HL-60 (cell line): ENCODE measurements around a stretch of chr9.

DNA sequence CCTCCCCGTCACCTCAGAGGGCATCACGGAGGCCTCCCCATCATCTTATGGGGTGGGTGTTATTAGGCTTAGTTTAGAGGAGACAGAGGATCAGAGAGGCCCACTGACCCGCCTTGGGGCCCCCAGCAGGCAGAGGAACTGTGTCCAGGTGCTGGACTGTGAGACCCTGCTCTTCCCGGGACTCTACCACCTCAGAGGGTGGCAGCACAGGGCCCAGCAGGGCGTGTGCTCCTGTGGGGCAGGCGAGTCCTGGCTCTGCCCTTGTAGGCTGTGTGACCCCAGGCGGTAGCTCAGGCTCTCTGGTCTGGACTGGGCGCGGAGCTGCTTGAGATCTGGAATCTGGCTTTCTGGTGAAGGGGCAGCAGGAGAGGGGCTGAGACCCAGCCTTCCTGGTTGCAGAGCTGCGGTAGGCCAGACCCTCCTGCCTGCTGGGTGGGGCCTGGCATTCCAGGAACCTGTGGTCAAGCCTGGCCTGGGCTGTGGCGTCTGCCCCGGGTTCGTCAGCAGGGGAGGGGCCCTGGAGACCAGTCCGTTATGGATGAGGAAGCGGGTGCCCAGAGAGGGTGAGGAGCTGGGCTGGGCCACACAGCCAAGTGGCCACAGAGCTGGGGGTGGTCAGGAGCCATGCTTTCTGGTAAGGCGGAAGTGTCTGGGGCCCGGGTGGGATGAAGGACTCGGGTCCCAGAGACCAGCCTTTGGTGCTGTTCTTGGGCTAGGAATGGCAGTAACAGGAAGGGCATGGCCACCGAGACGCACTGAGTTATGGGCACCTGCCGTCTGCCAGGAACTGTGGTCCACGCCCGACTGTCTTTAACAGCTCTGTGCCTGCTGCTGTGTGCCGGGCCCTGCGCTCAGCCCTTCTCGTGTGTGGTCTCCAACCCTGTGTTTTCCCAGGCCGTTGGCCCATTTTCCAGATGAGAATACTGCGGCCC, 46.6 kb downstream of the RXRA start:
- RRBS: no CpG with 5 or more reads among the region's 28 CpGs

- RRBS: no CpG with 5 or more reads among the region's 21 CpGs
Observed at GRCh38 chr9:134373868-134374340, 47.6 kb downstream of the RXRA start.

DNA sequence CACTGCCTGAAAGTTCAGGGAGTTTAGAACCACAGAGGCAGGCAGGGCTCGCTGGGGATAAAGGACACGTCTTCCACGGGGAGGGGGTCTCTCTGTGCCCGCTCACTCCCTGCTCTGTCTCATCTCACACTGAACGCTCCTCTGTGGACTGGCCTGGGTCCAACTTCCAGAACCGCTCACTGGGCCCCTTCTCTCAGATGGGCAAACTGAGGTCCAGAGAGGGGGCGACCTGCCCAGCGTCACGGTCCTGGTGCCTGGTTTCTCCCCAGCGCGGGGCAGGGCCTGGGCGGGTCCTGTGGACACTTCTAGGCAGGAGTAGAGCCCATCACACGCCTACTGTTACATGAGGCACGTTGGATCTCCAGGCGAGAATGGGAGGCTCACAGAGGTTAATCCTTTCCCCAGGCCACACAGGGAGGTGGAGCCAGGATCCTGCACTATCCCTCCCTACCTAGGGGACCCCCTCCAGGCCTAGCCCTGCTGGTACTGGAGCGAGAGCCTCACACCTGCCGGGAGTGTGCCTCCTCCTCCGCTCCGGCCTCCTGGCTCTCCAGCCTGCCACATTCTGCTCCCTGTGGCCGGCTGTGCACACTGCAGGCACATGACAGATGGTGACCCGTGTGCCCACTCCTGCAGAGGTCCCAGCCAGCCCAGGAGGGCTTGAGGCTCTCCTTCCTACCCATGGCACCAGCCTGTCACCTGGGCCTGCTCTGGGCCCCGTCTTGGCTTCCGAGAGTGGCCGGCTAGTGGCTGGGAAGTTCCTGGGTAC, 93.3 kb downstream of the RXRA start:
- RRBS: 13% methylated on average over 1 of the region's 24 CpGs

- RRBS: no CpG with 5 or more reads among the region's 12 CpGs
Observed at GRCh38 chr9:134430829-134431477, 104.7 kb downstream of the RXRA start.

GRCh38 chr9:134488541-134489004, 153.0 kb upstream of the COL5A1 start:
- RRBS: no CpG with 5 or more reads among the region's 20 CpGs

DNA sequence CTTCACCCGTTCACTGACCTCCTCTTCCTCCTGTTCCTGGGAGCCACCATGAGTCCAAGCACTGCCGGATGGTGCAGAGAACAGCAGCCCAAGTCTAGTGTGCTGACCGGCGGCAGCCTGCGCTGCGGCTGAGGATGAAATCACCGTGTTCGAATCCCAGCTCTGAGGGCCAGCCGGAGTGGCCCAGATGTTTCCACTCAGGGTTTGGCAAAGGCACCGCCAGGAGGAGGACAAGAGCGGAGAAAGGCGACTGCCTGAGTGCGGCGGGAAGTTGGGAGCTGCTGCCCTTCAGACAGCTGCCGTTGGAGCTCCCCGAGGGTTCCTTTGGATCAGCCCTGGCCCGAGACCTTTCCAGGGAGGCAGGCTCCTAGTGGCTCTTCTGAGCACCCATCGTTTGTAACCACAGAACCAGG, 115.8 kb upstream of the COL5A1 start:
- RRBS: 98% methylated on average over 8 of the region's 18 CpGs

DNA sequence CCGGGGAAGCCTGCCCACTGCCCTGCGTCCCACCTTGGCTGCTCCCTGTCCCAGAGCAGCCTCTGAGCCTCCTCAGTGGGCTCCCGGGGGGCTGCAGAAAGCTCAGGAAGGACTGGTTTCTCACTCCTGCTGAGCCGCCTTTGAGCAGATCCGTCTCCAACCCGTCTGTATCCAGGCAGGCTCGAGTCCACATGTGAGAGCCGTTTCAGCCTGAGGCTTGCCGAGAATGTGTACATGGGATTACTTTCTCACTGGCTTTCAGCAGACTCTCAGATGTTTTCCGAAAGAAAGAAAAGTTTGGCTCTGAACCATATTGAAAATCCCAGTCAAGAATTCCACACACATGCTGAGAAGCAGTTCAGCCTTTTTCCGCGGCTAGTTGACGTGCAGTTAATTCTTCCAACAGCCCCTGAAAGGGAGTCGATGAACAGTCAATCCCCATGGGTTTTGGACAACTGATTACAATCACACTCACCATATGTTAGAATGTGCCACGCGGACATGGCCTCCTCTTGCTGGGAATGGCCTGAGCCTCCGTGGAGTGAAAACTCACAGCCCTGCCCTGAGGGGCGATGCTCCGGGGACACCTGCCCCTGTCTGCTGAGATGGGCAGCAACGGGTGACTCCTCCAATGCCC, 95.2 kb upstream of the COL5A1 start:
- RRBS: 69% methylated on average over 3 of the region's 20 CpGs

DNA sequence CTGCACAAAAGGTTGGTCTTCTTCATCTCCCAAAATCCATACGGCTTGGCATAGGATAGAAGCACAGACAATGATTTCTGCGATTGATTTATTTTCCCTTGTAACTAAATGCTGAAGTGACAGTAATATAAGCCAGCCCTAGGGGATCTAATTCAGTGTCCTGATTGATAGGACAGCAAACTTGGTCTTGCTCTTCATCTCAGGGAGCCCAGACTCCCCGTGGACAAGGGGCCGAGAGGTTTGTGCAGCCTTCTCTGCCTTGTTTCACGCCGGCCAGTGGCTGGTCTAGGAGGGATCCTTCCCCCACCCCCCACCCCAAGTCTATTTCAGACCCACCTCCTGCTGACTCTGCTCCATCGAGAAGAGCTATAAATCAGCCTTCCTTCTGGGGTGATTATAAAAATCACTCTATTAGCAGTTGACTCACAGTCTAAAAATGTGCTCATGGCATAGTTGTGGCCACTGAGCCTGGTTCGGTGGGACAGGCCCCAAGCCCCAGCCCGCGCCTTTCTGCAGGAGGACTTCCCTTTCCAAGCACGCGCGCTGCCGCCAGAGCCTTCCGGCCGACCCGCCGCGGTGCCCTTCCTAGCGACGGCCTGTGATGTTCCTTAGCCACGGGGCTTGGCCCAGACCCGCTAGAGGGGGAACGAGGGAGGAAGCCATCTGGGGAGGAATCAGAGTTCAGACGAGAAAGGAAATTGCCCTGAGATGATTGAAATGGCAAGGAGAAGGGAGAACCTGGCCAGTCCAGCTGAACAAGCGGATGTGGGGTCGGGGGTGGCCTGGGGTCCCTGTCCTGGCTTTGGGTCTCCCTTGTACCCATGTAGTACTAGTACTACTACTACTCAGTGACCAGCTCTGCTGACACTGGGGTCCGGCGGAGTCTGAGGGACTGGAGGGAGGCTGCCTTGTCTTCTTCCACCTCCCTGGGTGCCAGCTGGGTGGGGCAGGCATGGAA, 89.6 kb upstream of the COL5A1 start:
- RRBS: no CpG with 5 or more reads among the region's 29 CpGs

- RRBS: no CpG with 5 or more reads among the region's 21 CpGs
Observed at GRCh38 chr9:134644320-134644858, 2.8 kb downstream of the COL5A1 start.

DNA sequence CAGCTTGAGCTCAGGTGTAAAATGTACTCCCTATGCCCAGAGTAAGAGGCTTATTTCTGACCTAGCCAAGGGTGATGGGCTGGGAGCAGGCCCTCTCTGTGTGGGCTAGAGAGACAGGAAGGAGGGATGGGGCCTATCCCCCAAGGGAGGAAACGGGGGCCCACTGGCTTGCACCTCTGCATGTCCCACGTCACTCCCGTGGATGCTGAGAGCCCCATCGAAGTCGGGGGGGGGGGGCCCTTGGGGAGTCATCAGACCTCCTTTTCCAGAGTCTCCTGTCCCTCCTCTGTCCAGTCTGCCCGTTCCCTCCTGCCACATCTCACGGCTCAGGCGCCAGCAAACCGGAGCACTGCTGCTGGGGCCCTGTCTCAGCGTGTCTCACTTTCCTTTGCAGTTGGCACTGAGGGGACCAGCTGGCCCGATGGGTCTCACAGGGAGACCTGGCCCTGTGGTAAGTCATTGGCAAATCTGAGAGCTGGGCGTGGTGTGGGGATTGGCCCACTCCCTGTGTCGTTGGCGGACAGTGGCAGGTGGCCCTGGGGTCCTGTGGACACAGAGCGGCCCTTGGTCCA, 110.7 kb downstream of the COL5A1 start:
- RRBS: no CpG with 5 or more reads among the region's 15 CpGs

DNA sequence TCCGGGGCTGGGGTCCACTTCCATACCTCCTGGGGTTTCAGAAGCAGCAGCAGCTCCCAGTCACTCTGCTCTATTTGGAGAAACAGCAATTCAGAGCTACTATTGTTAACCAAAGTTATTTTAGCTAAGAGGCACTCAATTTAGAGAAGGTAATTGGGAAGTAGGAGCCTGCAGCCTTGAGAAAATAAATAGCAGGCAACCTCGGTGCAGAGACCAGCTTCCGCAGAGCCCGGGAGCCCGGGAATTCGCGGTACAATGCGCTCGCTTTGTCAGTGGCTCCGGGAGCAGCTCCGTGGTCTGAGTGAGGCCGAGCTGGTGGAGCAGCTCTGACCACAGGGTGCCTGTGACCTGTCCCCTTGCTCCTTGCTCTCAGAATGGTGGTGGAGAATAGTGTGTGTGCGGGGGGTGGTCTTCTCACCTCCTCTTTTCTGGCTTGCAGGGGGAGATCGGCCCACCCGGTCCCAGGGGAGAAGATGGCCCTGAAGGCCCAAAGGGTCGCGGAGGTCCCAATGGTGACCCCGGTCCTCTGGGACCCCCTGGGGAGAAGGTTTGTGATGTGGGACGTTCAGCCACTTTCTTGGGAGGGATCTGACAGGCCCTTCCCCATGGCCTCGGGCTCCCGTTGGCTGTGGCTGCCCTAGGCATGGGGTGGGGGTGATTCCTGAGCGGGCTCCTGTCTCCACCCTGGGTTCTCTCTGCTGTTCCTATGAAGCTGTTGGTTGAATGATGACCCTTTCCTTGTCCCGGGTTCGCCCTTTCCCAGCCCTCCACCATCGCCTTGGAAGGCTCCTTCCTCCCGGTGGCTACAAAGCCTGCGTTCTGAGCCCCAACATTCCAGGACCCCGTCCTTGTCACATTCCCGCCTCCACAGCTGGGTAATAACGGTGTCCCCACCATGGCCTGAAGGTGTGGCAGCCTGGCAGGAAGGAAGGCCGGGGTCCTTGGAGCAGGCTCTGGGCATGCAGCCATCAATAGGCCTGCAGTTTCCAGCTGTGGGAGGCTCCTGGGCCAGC, 95.8 kb upstream of the FCN2 start:
- RRBS: 90% methylated on average over 13 of the region's 31 CpGs

GRCh38 chr9:134929017-134929601, 11.4 kb upstream of the FCN1 start:
- RRBS: no CpG with 5 or more reads among the region's 11 CpGs

- RRBS: 47% methylated on average over 9 of the region's 26 CpGs
Observed at GRCh38 chr9:135105671-135106184, 18.3 kb downstream of the OLFM1 start.

DNA sequence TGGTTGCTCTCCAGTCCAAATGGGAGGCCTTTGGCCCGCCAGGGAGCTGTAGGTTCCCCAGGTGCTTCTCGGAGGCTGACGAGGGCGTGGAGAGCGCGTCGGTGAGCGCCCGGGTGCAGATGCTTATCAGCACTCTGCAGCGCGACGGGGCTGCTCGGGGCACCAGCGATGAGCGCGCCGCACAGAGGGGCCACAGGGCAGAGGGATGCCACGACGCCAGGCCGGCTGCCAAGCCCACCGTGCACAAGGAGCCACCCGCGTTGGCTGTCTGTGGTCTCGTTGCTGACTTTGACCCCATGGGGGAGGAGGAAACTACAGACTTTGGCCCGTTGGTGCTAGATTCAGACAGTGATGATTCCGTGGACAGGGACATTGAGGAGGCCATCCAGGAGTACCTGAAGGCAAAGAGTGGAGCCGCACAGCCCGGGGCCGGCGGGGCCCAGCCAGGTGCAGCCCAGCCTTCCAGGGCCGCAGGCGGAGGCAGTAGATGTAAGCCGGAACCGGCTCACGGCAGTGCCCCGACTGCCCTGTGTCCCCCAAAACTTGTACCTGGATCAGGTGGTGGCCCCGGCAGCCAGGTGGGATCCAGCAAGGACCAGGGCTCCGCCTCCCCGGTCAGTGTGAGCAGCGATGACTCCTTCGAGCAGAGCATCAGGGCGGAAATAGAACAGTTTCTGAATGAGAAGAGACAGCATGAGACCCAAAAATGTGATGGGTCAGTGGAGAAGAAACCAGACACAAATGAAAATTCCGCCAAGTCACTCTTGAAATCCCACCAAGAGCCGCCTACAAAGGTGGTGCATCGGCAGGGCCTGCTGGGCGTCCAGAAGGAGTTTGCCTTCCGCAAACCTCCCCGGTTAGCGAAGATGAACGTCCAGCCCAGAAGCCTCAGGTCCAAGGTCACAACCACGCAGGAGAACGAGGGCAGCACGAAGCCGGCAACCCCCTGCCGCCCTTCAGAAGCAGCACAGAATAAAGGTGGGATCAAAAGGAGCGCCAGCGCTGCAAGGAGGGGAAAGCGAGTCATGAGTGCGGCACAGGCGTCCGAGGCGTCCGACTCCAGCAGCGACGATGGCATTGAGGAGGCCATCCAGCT, 5.3 kb downstream of the PPP1R26 start:
- RRBS: 74% methylated on average over 10 of the region's 65 CpGs

DNA sequence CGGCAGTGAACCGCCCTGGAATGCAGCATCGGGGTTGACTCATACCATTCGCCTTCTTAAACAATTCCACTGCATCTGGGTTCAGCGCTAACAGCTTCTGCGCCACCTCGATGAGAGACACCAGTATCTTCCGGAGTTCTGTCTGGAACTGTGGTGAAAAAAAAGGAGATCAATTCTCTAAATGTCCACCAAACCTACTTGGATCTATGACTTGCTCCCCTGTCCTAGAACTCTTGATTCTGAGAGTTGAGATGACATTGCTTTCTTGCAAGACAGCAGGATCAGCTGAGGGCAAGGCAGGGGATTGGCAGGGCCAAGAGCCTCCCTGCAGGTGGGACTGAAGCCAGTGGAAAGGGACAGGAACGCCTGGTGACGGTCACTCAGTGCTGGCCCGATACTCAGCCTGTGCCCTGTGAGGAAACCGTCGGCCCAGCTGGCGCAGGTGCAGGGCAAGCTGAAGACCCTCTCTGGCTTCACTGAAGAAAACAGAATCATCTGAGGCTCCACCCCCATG, 14.9 kb downstream of the UBAC1 start:
- RRBS: no CpG with 5 or more reads among the region's 14 CpGs

- RRBS: 72% methylated on average over 8 of the region's 27 CpGs
Observed at GRCh38 chr9:135959606-135960564, 1.3 kb downstream of the UBAC1 start.

- RRBS: no CpG with 5 or more reads among the region's 8 CpGs
Observed at GRCh38 chr9:135962056-135962555, 933 bp upstream of the UBAC1 start.

GRCh38 chr9:135978767-135979681, 17.9 kb upstream of the UBAC1 start:
- RRBS: 14% methylated on average over 11 of the region's 26 CpGs

GRCh38 chr9:135980951-135981236, 19.7 kb upstream of the UBAC1 start:
- RRBS: no CpG with 5 or more reads among the region's 9 CpGs

DNA sequence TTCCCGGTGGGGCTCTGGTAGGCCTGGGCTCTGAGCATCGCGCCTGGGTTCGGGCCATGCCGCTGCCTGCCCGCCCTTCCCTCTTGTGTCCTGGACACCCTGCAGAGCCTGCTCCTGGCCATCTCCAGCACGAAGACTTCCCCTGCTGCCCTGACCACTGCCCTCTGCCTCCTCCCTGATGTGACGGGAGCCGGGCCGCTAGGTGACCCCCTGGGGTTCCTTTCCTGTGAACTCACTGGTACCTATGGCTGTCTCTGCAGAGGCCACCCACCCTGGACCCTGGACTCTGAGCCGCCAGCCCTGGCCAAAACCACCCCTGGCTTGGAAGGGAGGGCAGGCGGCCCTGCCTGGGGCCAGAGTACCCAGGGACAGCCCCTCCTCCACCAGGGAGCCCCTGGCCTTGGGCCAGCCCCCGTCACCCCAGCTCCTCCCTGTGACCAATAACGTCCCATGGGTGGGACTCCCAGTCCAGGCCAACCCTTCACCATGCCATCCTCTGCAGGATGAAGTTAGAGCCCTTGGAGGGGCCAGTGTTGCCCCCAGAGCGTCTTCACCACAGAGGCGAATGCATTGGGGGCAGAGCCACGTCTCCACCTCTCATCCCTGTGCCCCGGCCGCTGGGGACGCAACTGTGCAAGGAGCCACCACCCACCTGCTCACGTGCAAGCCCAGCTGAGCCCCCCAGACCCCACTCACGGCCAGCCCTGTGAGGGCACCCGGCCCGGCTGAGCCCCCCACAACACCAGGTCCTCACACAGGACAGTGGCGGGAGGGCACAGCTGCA, 33.1 kb upstream of the UBAC1 start:
- RRBS: 12% methylated on average over 5 of the region's 25 CpGs